Melanocyte of skin (primary cell): ENCODE measurements around the genes UBE2A, RHOXF1 and GLUD2.

GRCh38 chrX:117001602-117002034, 538.8 kb upstream of the CT83 start:
- CAGE, long polyA plus RNA, 2 experiments, result no peak in any of the 2 experiments

- CAGE, long polyA plus RNA, 2 experiments, result no peak in any of the 2 experiments
These were observed 701 bp upstream of the WDR44 start for GRCh38 chrX:118345065-118345744.

- CAGE, long polyA plus RNA, 2 experiments, result no peak in any of the 2 experiments
These were observed 9.6 kb downstream of the WDR44 start for GRCh38 chrX:118355432-118355987.

DNA sequence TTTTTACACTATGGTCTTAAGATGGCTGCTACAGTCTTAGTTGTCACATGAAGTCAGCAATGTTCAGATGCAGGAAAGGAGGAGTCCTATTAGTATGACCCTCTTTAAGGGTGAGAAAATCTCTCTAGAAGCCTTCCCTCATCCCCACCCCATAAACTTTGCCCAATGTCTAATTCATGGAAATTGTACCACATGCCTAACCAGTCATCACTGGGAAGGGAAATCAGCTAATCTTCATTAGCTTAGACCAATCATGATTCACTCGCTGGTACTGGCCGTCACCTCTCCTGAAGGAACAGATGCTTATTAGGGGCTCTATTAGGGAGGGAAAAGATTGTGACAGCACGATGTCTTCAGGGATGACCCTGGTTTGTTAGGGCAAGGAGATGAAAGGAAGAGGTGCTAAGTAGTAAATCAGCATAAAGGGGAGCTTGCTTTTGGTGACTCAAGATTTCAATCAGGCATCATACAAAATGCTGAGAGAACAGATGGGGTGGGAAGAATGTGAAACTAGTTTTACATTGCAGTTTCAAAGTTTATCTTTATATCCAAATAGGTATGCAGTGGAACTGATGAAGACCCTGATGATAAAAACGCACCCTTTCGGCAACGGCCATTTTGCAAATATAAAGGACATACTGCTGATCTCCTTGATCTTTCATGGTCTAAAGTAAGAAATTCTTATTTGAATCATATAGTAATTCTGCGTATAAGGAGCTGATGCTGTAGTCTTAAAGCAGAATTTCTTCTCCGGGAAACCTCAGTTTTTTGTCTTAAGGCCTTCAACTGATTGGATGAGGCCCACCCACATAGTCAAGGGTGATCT, 63.2 kb upstream of the DOCK11 start:
- CAGE, long polyA plus RNA, 2 experiments, result no peak in any of the 2 experiments

- CAGE, long polyA plus RNA, 2 experiments, result no peak in any of the 2 experiments
These were observed 742 bp downstream of the DOCK11 start for GRCh38 chrX:118496345-118496768.

DNA sequence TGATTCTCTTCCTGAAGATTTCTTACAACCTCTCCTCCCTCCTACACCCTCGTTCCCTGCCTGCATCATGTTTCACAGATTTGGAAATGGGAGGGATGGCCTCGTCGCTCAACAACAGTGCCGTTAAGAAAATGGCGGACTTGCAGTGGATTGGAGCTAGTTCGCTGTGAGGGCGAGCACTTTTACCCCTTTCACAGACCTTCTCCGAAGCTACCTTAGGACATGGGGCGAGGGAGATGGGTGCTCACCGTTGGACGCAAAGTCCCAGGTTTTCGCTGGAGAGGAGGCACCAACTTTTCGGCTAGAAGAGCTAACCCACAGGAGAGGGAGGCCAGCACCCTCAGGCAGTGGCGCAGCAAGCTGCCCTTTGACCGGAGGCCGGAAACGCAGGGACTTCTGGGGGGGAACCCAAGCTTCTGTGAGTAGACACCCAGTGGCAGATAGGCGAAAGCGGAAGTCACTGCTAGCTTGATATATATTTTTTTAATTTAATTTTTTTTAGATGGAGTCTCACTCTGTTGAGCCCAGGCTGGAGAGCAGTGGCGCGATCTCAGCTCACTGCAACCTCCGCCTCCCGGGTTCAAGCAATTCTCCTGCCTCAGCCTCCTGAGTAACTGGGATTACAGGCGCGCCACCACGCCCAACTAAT, 93.0 kb upstream of the IL13RA1 start:
- CAGE, long polyA plus RNA, 2 experiments, result no peak in any of the 2 experiments

- CAGE, long polyA plus RNA, 2 experiments, result no peak in any of the 2 experiments
These were observed 48.5 kb downstream of the ZCCHC12 start for GRCh38 chrX:118871863-118872718.

DNA sequence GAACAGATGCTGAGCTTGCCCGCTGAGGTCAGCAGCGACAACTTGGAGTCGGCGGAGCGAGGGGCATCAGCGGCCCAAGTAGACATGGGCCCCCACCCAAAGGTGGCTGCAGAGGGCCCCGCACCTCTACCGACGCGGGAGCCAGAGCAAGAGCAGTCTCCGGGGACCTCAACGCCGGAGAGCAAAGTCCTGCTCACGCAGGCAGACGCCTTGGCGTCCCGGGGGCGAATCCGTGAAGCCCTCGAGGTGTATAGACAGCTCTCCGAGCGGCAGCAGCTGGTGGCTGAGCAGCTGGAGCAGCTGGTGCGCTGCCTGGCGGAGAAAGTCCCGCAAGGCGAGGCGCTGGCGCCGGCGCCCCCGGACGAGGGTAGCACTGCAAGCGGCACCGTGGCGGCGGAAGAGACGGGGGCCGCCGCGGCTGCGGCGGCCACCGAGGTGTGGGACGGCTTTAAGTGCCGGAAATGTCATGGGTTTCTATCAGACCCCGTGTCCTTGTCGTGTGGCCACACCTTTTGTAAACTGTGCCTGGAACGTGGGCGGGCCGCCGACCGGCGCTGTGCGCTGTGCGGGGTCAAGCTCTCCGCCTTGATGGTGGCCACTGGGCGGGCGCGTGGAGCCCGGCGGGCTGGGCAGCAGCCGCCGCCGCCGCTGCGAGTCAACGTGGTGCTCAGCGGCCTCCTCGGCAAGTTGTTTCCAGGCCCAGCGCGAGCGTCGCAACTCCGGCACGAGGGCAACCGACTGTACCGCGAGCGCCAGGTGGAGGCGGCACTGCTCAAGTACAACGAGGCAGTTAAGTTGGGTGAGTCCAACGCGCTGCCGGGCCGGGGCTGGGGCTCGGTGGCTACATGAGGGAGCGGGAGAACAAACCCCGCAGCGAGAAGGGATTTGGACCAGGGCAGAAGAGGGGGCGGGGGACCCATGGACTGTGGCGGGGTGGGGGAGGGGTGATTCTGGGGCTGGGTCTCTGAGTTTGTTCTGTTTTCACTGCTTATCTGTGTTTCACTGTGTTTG, 686 bp downstream of the LONRF3 start:
- CAGE, long polyA plus RNA, 2 experiments, result no peak in any of the 2 experiments

DNA sequence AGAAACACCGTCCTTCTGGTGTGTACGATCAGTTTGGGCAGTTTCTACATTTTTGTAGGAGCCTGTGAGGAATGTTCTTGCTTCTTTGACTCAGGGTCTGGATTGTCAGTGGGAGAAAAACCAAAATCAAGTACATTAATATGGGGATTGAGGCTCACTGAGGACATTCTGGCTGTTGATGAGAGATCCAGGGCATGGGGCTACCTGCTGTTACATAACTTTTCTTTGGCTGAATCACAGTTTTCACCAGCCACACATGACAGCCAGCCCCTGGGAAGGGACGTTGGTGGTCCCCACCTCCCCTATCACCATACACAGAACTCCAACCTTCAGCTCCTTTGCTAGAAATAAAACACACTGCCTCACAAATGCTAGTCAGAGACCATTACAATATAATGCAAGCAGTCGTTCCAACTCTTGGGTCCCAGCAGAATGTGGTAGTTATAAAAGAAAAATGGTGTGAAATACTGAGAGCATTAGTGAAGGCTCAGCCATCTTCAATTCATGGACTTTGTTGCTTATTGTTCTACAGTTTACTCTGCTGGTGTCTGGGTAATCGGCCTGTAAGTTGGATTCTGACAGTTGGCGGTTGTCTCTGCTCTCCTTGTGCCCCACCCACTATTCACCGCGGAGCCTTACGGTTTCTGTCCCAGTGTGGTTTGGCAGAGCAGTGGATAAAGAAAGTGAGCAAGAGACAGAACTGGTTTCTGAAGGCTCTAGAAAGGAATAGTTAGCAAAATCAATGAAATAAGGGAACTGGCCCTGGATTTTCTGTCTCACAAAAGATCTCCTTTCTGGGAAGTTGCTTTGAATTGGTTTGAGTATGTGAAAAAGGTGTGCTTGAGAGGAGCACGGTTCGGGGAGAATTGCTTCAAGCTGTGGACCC, 8.9 kb downstream of the LONRF3 start:
- CAGE, long polyA plus RNA, 2 experiments, result no peak in any of the 2 experiments

DNA sequence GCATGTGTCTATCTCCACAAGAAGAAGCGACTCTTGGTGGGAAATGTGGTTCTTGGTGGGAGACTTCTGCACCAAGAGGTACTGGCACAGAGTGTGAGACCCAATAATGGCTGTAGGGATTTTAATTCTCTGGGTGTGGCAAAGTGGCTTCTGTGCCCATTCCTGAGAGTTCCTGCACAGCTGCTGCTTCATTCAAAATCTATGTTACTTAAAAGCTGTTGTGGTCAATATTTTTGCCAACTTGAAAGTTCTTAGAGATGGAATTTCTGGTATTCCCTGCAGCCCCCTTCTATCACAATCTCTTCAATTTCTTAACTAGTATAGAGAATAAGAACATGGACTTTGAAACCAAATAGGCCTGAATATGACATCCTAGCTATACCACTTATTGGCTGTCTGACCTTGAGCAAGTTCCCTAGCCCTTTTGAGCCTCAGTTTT, 26.1 kb downstream of the KIAA1210 start:
- CAGE, long polyA plus RNA, 2 experiments, result no peak in any of the 2 experiments

DNA sequence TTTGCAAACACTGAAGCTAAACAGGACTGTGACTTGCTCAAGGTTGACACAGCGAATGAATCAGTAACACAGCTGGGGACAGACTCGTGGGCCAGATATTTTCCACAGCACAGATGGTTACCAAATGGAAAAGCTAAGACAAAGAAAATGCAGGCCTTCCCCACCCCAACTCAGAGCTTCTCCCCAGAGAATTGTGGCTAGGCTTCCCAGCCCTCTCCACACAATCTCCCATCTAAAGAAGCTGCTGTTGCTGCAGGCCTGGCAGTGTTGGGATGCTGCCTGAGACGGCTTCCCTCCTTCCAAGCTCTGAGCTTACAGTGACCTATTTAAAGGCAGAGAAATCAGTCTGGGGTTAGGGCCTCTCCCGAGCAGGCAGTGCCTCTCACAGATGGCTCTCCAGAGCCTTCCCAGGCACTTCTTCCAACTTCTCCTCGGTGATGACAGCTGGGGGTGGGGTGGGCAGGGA, 46.5 kb upstream of the PGRMC1 start:
- CAGE, long polyA plus RNA, 2 experiments, result no peak in any of the 2 experiments

DNA sequence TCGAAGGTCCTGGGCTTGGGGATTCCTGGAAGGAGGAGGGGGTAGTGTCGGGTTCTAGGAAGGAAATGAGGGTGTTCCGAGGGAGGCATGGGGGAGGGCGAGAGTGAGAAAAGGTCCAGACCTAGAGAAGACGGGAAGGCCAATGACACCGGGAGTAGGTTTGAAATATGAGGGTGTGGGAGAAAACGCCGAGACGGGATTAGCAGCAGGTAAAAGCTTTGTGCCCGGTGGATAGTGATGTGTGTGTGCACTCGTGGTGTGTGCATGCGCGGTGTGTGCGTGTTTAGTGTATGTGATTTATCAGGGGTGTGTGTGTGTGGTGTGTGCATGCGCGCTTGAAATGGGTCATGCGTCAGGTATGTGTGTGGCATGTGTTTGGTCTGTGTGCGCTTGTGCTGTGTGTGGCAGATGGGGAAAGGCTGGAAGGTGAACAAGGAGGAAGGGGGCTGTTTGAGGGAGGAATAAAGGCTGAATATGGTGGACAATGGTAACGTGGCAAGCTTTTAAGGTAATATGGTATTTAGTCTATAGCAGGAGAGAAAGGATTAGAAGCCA, 1.0 kb downstream of the PGRMC1 start:
- CAGE, long polyA plus RNA, 2 experiments, result no peak in any of the 2 experiments

- CAGE, long polyA plus RNA, 2 experiments, result no peak in any of the 2 experiments
These were observed 35.7 kb upstream of the SLC25A43 start for GRCh38 chrX:119363465-119363829.

DNA sequence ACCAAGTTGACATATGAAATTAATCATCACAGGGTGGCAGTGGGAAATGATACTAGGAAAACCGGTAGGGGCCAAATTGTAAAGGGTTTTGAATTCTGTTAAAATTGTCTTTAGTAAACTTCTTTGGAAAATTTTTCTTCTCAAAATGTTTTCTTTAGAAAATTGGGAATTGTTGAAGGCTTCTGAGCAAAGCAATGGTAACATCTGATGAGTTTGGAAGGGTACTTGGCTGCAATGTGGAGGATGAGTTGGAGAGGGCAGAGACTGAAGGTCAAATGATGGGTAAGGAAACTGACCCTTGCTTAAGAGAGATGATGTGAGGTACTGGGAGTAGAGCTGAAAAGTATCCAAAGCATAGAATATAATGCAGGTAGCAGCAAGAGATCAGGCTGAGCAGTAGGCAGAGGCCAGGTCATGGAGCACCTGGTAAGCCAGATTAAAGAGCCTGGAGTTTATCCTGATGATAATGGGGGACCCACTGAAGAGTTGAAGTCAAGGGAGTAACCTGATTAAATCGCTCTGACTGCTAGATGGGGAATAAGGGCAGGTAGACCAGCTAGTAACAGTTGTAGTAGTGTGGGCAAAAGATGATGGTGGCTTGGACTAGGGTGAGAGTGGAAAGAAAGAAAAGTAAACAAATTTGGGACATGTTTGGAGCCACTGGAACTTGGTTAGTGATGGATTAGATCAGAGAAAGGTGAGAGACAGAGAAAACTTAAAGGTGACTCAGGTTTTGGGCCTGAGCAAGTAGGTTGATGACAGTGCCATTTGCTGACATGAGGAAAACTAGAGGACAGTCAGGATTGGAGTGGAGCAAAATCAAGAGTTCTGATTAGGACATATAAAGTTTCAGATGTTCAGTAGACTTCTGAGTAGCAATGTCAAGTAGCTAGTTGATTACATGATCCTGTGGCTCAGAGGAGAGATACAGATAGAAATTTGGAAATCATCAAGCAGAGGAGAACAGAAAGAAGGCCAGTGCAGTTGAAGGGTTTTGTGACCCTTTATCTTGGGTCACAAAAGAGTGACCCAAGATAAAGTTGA, 34.5 kb upstream of the SLC25A5 start:
- CAGE, long polyA plus RNA, 2 experiments, result no peak in any of the 2 experiments

- CAGE, long polyA plus RNA, 2 experiments, result no peak in any of the 2 experiments
These were observed at the start of gene UBE2A for GRCh38 chrX:119574273-119575461. UBE2A (plus strand) TSS chrX:119574563.

DNA sequence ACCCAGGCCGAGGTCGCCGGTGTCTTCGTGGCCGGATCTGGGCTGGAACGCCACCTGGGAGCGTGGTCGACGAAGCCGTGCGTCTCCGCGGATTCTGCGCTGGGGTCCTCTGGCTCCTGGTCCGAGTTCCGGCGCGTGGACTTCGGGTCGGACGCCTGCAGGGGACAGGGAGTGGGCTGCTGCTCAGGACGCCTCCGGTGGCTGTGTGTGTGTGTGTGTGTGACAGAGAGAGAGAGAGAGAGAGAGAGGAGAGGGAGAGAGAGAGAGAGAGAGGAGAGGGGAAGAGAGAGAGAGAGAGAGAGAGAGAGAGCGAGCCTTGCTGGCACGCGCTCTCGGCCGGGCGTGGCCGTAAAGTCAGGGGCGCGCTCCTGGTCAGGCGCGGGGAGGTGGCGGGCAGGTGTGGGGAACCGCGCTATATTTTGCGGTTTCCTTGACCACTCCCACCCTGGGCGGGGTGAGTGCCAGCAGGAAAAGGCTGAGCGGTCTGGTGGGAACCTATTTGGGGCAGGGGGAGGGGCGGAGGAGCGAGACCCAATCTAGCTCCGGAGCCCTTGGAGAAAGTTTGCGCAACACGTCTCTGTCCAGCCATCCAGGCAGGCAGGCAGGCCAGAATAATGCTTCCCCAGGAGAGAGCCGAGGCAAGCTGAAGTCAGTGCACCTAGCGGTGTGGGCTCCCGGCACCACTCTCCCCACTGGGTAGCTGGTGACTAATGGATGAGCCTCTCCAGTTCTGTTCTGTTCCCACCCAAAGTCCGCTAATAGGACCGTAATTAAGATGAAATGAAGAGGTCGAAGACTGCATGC, 61.9 kb downstream of the RHOXF2B start:
- CAGE, long polyA plus RNA, 2 experiments, result no peak in any of the 2 experiments

DNA sequence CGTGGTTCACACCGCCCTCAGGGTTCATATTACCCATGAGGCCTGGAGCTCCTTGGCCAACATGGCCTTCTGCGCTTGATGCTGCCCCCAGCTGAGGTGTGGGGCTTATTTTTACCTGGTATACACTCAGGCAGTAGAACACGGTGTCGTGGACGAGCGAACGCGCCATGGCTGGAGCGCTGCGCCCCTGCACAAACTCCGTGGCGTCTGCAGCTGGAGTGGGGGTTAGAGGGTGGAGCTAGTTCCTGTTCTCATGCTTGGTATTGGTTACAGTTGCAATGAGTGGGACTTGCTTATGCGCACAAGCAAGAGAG, at the start of gene RHOXF1:
TSS of gene RHOXF1 (minus strand) at position 220 of the 314 bp plus-strand sequence.
- CAGE, long polyA plus RNA, 2 experiments, result no peak in any of the 2 experiments

GRCh38 chrX:120244480-120245545, 5.8 kb upstream of the ZBTB33 start:
- CAGE, long polyA plus RNA, 2 experiments, result no peak in any of the 2 experiments

DNA sequence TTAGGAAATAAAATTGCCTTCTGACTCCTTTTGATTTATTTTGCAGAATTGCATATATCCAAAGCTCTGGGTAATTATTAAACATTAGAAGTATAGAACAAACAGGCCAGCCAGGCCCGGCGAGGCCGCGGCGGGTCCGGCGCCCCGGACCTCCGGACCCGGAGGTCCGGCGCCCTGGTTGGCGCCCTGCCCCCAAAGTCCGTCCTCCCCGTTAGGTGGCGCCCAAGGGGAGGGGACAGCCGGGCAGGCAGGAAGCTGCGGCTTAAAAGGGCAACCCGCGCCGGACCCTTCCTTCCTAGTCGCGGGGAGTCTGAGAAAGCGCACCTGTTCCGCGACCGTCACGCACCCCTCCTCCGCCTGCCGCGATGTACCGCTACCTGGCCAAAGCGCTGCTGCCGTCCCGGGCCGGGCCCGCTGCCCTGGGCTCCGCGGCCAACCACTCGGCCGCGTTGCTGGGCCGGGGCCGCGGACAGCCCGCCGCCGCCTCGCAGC, at the start of gene GLUD2:
TSS of gene GLUD2 (plus strand) at position 291 of the 492 bp plus-strand sequence.
- CAGE, long polyA plus RNA, 2 experiments, result no peak in any of the 2 experiments

DNA sequence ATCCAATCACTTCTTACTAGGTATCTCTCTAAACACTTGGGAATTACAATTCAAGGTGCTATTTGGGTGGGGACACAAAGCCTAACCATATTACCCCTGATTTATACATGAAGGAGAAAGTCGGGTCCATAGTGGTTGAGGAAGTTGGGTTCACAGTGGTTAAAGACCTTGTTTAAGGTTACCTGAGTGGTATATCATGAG, 329.6 kb downstream of the GLUD2 start:
- CAGE, long polyA plus RNA, 2 experiments, result no peak in any of the 2 experiments